ENCODE data around the genes ZNF79, ENG and PIP5KL1.

GRCh38 chr9:127133576-127134405 lies 11.4 kb upstream of the ANGPTL2 start:
- PRO-cap, 2 experiments = peak in 1 of 2 experiments; most common plus-strand start chr9:127134083 (in 1); most common minus-strand start chr9:127133969 (in 1)

DNA sequence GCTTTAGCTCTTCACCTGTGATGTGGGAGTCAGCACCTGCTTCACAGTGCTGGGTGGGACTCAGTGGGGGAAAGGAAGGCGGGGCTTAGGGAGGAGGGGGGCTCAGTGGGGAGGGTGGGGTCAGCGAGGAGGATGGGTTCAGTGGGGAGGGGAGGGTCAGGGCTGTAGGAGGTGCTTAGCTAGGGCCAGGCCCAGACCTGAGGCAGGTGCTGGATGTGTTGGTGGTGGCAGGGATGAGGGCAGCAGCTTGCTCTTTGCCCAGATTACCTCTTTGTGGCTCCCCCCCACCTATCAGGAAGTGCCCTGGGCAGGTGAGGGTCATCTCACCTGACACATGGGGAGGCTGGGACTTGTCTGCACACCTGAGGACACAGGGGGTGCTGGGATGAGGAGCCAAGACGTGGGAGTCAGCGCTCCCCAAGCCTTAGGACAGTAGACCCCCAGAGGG lies 6.2 kb downstream of the SLC2A8 start:
- PRO-cap, 2 experiments = no peak in any of the 2 experiments

DNA sequence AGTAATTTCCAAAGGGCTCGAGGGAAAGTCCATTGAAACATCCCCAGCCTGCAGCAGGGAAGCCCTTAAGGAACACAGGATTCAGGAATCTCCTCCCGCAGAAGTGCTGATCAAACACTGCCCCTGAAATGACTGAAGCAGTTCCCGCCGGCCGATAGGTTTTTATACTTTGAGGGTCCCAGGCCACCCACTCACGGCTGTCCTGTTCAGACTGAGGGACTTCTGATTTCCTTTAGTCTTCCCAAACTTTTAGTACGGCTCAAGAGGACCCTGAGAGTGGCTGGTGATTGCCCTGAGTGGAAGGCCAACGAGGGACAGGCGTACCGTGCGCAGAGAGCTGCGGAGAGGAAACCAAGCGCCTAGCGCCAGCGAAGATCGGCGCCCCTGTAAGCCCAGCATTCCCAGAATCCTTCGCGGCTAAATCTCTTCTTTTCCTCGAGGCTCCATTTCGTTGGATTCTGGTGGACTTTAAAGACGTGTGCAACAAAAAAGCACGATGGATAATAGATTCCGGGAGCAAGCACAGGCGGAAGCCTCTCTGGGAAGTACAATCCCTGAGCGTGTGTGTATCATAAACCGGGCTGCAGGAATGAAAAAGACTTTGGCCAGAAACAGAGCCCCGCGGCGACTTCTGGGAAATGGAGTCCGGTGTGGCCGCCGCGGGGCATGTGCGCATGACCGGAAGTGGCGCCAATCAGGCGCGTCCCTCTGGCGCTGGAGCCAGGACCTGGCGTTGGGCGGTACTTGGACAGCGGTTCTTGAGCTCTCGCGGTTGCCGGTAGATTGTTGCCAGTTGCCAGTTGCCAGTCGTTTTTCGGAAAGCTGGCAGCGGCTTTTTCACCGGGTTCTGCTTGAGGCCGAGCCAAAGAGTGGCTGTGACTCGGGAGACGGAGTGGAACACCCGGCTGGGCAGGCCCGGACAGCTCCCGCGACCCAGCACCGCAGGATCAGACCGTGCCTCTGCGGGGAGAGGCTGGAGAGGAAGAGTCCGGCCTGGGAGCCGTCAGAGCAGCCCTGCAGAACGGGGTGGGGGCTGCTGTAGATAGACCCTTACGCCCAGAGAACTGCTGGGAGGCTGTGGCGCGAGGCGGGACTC lies at the start of gene ZNF79:
Gene ZNF79, plus strand, starts transcription at position 693 of the 1,096 bp plus-strand sequence.
- PRO-cap, 2 experiments = peak in 1 of 2 experiments; most common plus-strand start position 723 of the sequence (in 1); most common minus-strand start position 424 of the sequence (in 1)

GRCh38 chr9:127503956-127504620 lies 52.8 kb downstream of the LRSAM1 start:
- PRO-cap, 2 experiments = no peak in any of the 2 experiments

DNA sequence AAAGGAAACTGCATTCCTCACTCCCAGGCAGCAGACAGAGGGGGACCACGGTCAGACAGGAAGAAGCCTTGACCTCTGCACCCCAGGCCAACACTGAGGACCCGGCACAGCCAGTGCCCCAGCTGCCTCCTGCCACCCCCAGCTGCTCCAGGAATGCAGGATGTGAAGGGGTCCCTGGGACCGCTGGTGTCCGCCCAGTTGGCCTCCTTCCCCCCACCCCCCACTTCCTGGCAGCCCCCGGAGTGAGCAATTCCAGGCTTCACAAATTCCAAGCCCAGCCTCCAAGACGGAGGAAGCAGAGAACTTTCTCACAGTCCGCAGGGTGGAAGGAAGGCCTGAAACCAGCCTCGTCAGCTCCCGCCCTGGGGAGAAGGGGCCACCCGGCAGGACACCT lies 47.5 kb downstream of the NIBAN2 start:
- PRO-cap, 2 experiments = peak in 1 of 2 experiments; most common plus-strand start position 313 of the sequence (in 1)

DNA sequence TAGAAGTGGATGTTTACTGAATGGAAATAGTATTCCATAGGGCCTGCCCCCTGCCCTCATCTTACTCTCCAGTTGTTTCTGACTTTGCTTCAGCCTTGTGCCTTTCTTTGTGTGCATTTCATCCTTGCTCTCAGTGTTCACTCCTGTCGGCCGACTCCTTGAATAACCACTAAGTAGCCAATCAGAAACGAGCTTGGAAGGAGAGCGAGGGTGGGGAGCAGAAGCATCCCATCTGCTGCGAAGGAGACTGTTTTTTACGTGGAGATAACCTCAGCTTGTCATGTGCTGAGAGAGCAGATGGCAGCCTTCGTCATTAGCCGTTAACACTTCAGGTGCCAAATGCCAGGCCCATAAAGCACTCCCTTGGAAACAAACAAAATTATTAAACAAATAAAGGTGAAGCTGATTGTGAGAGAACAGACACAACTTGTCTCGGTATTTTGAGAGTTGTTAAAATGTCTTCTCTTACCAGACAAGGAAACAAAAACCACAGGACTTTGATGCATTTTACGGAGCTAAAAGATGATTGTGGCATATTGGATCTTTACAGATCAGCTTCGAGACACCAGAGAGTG lies 45.4 kb upstream of the CFAP157 start:
- PRO-cap, 2 experiments = no peak in any of the 2 experiments

DNA sequence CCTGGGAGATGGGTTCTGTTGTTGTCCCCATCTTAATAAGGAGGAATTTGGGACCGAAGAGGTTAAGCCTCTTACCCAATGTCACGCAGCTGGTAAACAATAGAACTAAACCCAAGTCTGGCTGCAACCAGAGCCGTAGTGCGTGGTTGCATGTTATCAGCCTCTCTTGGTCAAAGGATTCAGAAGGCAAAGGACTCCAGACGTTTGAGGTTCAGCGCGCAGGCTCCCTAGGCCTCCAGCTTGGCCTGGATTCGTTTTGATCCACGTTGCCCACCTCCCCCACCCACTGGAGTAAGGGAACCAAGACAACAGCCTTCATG lies 762 bp upstream of the TOR2A start:
- PRO-cap, 2 experiments = peak in 1 of 2 experiments; most common plus-strand start position 173 of the sequence (in 1)

GRCh38 chr9:127761202-127761750 lies 17.2 kb downstream of the SH2D3C start:
- PRO-cap, 2 experiments = no peak in any of the 2 experiments

GRCh38 chr9:127793924-127794297 lies 8.1 kb downstream of the CDK9 start:
- PRO-cap, 2 experiments = no peak in any of the 2 experiments

DNA sequence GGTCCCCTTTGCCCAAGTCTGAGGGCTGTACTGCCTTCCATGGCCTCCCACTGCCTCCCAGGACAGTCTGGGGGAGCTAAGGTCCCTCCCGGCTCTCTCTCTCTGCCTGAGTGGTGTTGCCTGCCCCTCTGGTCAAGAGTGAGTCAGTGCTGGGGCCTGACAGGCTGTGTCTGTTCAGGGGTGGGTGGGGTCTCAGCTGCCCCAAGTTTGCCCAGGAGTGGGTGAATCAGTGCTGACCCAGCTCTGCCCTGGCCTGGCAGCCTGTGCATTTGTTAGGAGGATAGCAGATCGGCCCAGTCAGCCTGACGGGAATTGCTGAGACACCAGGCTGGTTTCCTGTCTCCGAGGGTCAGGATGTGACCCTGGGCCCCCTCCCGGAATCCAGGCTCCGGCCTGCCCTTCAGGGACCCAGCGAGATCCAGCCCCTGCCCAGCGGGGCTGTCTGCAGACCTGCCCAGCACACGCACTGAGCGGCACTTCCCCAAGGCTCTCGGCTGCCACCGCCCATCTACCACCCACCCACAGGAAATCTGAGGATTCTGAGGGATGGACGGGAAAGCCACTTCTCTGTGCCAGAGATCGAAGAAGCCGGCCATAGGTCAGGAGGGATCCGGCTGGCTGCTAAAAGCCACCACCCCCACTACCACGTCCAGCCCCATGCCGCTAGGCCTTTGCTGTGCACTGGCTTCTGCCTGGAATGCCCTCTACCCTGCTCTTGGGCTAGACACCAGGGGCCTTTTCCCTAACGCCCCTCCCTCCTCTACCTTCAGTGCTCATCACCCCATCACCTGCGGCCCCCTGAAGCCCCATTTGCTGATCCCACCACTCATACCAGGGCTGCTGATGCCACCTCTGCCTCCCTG lies 15.8 kb downstream of the ENG start:
- PRO-cap, 2 experiments = peak in 1 of 2 experiments; most common plus-strand start position 447 of the sequence (in 1); most common minus-strand start position 140 of the sequence (in 1)

DNA sequence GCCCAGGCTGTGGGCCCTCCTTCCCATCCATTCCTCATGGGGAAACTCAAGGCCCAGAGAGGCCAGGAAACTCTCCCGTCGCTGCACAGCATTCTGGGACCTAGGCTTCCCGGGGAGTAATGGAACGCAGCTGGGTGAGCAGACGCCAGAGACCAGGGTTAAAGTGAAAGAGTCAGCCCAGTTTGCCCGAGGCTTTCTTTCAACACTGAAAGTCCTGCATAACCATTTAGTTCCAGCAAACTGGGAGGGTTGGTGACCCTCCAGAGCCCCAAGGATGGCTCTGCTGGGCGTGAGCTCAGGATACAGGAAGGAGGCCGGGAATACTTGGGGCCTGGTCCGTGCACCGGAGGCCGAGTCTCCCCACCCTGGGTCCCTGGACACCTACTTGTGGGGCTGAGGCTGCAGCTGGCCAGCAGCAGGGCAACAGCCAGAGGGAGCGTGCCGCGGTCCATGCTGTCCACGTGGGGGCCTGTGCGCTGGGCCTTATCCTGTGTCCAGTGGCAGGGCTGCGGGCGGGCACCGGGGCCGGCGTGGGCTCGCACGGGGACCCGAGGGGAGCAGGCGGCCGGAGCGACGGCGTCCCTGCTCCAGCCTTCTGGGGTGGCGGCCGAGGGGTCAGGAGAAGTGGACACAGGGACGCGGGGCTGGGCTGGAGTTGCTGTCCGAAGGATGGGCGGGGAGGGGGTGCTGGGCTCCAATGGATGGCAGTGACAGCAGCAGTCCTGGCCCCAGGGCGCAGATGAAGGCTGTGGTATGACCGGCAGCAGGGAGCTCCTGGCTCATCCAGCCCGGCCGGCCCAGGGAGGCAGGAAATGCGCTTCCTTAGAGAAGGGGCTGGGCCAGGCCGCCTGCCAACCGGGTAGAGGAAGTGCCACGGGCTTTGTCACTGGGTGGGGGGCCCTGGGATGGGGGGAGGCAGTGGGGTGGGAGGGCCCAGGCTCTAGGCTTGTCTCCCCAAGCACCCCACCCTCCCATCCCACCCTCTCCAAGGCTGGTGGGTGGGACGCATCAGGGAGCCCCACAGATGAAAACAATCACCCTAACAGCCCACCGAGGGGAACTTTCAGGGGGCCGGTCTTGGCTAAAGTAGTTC lies at the start of gene ENG:
Gene ENG, minus strand, starts transcription at position 755 of the 1,093 bp plus-strand sequence.
- PRO-cap, 2 experiments = peak in 1 of 2 experiments; most common plus-strand start position 739 of the sequence (in 1); most common minus-strand start position 755 of the sequence (in 1)

DNA sequence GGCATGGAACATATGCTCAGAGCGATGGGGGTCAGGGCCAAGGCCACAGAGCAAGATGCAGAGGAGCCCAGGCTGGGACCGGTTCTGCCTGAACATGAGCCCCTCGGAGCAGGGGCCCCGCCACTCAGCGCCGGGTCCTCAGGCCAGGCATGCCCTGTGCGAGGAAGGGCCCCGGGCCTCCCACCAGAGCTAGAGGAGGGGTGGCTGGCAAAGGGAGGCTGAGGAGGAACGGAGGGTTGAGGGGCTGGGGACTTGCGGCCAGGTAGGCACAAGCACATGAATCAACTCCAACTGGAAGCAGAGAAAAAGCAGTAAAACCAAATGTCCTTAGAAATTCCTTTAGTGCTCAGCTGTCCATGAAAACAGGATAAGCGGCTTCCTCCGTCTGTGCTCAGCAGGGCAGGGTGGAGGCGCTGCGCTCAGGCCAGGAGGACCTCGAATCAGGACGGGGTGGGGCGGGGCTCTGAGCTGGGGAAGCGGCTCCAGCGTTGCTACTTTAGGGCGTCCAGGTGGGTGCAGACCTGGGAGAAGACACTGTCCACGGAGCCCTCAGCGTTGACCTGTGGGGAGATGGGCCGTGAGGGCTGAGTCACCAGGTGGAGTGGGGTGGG lies 9.9 kb downstream of the AK1 start:
- PRO-cap, 2 experiments = no peak in any of the 2 experiments

GRCh38 chr9:127930266-127931424 lies at the start of gene PIP5KL1:
Gene PIP5KL1, minus strand, starts transcription at chr9:127930777.
- PRO-cap, 2 experiments = peak in 1 of 2 experiments; most common plus-strand start chr9:127930934 (in 1); most common minus-strand start chr9:127930594 (in 1)

GRCh38 chr9:127950298-127951487 lies 13.0 kb upstream of the DPM2 start:
- PRO-cap, 2 experiments = peak in 1 of 2 experiments; most common plus-strand start chr9:127950963 (in 1); most common minus-strand start chr9:127950674 (in 1)

GRCh38 chr9:127953353-127953820 lies 15.7 kb upstream of the DPM2 start:
- PRO-cap, 2 experiments = no peak in any of the 2 experiments

DNA sequence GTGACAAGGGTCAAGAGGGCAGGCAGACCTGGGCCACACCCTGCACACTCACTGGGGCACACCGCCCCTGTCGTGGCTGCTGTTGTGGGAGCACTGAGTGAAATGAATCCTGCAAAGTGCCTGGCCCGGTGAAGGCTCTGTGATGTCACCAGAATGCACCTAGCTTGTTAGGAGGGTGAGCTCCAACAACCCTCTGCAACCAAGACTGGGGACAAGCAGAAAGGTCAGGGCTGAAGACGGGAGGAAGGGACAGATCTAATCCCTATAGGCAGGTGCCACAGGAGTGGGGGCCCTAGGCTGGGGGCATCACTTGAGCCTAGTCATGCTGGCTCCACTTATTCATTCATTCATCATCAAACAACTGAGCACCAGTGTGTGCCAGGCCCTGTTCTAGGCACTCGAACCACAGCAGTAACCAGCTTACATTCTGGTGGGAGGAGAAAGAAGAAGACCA lies 18.2 kb upstream of the DPM2 start:
- PRO-cap, 2 experiments = no peak in any of the 2 experiments

- PRO-cap, 2 experiments = no peak in any of the 2 experiments
Observed at GRCh38 chr9:128027210-128027682, 39.9 kb downstream of the NAIF1 start.

DNA sequence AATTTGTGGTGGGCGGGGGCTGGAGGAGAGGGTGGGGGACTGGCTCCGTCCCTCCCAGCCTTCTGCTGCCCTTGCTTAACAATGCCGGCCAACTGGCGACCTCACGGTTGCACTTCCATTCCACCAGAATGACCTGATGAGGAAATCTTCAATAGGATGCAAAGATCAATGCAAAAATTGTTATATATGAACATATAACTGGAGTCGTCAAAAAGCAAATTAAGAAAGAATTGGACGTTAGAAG lies 18.6 kb downstream of the PTGES2 start:
- PRO-cap, 2 experiments = no peak in any of the 2 experiments

DNA sequence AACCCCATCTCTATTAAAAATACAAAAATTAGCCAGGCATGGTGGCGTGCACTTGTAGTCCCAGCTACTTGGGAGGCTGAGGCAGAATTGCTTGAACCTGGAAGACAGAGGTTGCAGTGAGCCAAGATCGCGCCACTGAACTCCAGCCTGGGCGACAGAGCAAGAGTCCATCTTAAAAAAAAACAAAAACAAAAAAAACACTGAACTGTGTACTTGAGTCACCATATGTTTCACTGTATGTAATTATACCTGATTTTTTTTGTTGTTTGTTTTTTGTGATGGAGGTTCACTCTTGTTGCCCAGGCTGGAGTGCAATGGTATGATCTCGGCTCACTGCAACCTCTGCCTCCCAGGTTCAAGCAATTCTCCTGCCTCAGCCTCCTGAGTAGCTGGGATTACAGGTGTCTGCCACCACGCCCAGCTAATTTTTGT lies 15.2 kb downstream of the PTGES2 start:
- PRO-cap, 2 experiments = no peak in any of the 2 experiments

- PRO-cap, 2 experiments = no peak in any of the 2 experiments
Observed at GRCh38 chr9:128113529-128115001, 13.5 kb downstream of the PTGES2 start.